ENCODE data around the genes CDK4, AVIL, AVPR1A and RXYLT1.

- PRO-cap = no peak
These were observed 10.8 kb downstream of the DCTN2 start for GRCh38 chr12:57536027-57536826.

GRCh38 chr12:57720777-57721797 is 17.5 kb downstream of the AGAP2 start:
- PRO-cap = no peak

- PRO-cap = unidirectional peak, plus-strand start at chr12:57747288
These were observed 2.3 kb downstream of the TSPAN31 start for GRCh38 chr12:57746929-57747841.

GRCh38 chr12:57748185-57748562 is 3.3 kb downstream of the TSPAN31 start:
- PRO-cap = no peak

DNA sequence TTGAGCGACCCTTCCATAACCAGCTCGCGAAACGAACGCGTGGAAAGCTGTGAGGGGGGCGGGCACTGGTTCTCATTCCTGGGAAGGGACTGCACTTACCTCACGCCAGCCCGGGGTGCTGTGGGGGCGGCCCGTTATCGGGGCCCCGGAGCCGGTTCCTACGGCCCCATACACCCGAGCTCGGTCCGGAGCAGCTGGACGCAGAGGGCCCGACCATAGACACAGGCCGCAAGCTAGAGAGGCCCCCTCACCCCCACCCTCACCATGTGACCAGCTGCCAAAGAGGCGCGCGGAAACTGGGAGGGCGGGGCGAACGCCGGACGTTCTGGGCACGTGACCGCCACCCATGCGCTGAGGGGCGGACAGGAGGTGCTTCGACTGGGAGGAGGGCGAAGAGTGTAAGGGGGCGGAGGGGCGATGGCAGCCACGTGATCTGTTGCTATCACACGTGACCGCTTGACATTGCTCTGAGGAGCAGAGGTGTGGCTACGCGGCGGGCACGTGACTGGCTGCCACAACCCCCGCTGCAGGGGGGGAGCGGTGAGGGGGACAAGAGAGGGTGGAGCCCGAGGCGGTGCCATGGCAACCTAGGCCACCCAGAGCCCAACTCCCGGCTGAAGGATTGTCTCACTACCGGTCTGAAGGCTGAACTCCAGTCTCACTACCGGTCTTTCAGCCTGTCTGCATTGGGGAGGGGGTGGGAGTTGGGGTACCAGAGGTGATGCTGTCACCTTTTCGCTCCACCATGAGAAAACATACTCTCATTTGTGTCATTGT is at the start of gene CDK4:
Gene CDK4 (minus strand): TSS at position 235 of the 777 bp plus-strand sequence.
- PRO-cap = bidirectional peak, plus-strand start at position 283 of the sequence, minus-strand start at position 223 of the sequence; unidirectional peak, plus-strand start at position 625 of the sequence

- PRO-cap = no peak
These were observed at the start of gene AVIL for GRCh38 chr12:57818176-57819339. Gene AVIL (minus strand): TSS chr12:57818734.

DNA sequence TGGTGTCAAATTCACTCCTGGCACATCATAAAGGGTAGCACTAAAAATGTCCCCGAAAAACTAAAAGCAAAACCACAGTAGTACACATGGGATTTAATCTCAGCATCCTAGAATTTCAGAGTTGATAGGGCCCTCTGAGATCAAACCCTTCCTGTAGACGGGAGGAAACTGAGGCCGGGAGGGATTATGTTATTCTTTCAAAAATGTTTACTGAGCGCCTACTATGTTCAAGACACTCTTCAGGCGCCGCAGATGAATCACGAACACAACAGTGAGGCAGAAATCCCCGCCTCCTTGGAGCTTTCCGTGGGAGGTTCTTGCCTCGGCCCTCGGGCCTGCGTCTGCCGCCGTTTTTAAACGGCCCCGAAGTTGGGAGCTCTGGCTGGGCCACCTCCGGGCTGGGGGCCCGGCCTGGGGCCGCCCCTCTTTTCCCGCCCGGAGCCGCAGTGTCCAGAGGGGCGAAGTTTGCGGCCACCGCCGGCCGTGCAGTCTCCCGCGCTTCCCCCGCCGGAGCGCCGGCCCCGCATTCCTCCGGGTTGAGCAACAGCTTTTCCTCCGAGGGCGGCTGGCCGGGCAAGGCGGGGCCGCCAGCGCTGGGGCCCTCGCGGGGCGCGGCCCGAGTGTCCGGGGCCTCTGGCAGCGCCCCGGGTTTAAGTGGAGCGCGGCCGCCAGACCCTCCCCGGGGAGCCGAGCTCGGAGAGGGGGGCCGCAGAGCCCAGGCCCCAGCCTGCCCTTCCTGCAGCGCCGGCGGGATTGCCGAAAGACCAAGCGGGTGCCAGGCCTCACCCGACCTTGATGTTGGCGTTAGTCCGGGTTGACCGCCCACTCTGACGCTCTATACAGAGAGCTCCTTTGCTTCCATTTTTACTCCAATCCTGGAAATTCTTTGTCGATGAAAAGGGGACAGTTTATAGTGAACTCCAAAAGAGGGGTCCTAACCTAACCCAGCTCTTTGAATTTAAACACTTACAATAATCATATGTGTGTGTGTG is 18.6 kb upstream of the CTDSP2 start:
- PRO-cap = unidirectional peak, plus-strand start at position 332 of the sequence; bidirectional peak, plus-strand start at position 549 of the sequence, minus-strand start at position 533 of the sequence

GRCh38 chr12:57882347-57882896 is 35.9 kb upstream of the CTDSP2 start:
- PRO-cap = no peak

- PRO-cap = no peak
These were observed 79.3 kb downstream of the LRIG3 start for GRCh38 chr12:58841082-58841400.

DNA sequence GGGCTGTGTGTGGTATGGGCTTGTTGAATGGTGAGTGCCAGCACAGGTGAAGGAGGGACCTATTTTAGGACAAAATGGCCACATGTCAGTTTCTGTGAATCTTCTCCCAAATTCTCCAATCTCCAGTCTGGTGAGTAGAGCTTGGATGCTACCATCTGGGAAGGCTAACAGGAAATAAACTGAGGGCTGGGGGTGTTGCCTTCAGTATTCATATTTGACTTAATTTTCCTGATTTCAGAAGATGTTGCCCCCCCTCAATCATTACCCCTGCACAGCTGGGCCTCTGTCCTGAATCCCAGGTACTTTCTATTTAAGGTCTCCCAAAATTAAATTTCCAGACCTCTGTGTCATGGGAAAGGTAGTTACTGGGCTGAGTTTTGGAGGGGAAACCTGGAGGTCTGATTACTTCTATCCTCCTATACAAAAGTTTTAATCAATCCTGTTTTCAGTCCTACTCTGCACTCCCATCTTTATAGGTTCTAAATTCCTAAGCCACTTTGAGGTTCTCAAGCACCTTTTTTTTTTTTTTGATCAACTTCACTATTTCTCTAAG is 20.5 kb downstream of the LRIG3 start:
- PRO-cap = no peak

- PRO-cap = no peak
These were observed 1.0 kb downstream of the LRIG3 start for GRCh38 chr12:58919174-58919834.

DNA sequence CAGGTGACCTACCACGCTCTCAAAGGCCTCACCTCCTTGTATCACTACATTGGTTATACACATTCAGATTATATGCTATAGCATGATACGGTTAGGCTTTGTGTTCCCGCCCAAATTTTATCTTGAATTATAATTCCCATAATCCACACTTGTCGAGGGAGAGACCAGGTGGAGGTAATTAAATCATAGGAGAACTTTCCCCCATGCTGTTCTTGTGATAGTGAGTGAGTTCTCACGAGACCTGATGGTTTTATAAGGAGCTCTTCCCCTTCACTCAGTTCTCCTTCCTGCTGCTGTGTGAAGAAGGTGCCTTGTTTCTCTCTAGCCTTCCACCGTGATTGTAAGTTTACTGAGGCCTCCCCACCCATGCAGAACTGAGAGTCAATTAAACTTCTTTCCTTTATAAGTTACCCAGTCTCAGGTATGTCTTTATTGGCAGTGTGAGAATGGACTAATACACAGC is 19.3 kb upstream of the LRIG3 start:
- PRO-cap = no peak

GRCh38 chr12:62191521-62192441 is 792 bp downstream of the TAFA2 start:
- PRO-cap = no peak

DNA sequence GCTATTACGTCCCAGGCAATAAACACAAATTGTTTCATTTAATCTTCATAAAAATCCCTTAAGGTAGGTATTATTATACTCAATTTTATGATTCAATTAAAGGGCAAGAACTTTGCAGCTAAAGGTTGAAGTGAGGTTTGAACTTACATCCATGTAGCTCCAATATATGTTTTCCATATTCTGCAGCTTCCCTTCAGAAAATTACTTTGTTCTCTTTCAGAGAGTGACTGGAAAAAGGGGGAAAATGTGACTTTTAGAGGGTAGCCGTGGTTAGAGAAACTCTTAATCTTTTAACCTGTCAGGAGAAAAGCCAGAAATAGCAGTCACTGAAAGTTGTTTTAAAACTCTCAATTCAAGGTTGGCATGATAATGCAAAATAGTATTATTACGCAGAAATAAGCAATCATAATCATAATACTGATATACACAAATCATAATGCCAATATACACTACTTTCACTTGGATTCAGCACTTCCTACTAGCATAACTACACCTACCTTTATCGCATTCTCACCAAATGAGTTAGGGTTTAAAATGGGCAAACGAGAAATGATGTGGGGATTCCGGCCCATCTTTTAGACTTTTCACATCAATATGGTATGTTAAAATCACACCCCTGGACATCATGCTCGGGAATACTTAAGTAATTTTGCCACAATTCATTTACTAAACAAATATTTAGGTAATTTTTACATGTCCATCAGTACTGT is 1.4 kb upstream of the USP15 start:
- PRO-cap = no peak

DNA sequence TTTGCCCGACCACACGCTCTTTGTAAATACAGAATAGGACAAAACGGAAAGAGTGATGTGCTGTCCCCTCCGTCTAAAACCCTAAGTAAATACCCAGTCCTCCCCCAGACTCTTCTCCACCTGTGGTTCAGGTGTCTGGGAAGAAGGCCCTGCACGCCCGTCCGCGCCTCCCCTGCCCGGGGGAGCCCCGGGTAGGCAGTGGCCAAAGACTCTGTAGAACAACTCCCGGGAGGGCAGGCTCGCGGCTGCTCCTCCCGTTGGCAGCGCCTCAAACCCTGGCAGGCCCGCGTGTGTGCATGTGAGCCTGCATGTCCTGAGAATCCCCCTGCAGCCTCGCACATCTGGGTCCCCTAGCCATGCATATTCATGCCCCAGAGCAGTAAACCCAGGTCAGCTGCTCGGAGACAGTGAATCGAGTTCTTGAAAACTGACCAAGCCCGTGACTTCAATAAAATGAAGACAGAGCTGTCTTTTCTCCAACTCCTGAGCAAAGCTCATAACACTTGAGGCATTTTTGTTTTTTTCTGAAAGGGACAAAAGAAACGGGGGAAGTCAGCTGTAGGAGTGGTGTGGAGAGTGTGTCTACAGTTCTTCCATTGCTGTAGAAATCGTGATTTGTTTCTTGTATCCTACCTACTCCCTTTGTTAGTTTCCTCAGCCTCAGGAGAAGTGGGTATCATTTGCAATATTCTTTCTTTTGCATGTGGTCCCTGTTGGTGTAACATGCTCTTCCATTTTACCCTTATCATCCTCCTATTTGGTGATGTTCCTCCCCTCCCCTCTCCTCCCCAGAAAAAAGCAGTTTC is 166.0 kb downstream of the MON2 start:
- PRO-cap = no peak

- PRO-cap = no peak
These were observed at the start of gene AVPR1A for GRCh38 chr12:63150715-63151448. Gene AVPR1A (minus strand): TSS chr12:63151201.

GRCh38 chr12:63779506-63780632 is at the start of gene RXYLT1:
Gene RXYLT1 (plus strand): TSS chr12:63779909.
- PRO-cap = unidirectional peak, plus-strand start at chr12:63779857; bidirectional peak, plus-strand start at chr12:63780163, minus-strand start at chr12:63780089

GRCh38 chr12:63918136-63919453 is 74.1 kb downstream of the SRGAP1 start:
- PRO-cap = no peak

- PRO-cap = no peak
These were observed 159.2 kb downstream of the KICS2 start for GRCh38 chr12:64062818-64063296.

GRCh38 chr12:64064941-64065367 is 157.1 kb downstream of the KICS2 start:
- PRO-cap = no peak

Measured in type B pancreatic cell (in vitro differentiated cells).